Peritoneum (tissue), 1 donor: ENCODE results near the genes ZNF124, OR6F1, OR2T8, OR2L2, OR2M4, OR2T27 and ZNF692.

DNA sequence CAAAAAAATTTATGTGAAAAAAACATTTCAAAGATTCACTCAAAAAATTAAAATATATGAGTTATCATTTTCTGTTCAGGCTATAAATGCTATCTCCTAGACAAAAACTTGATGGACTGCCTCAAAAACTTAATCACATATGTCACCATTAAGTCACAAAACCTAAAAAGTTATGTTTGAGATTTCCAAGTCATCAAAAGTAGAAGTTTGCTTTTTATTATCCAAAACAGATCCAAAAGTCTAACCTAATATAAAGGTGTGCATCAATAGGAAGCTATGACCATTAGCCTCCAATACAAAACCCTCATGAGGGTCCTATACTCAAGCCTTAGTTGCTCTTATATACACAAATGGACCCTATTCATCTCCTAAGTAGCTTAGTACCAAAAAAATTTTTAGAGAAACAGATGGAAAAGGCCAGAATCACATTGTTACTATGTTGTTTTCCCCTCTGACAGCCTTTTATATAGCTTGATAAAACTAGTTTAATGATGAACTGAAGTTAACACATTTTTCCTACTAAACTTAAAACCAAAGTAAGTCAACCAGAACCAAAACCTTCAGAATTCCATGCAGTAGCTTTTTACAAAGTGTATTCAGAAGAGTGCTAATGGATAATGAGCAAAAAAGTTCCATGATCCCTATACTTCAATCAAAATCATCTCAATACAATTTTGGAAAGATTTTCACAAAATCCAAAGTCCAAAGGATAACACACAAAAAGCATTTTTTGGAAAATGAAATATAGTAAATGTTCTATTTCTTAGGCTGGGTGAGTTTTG lies 6.9 kb downstream of the AHCTF1 start:
- PRO-cap, result no peak

DNA sequence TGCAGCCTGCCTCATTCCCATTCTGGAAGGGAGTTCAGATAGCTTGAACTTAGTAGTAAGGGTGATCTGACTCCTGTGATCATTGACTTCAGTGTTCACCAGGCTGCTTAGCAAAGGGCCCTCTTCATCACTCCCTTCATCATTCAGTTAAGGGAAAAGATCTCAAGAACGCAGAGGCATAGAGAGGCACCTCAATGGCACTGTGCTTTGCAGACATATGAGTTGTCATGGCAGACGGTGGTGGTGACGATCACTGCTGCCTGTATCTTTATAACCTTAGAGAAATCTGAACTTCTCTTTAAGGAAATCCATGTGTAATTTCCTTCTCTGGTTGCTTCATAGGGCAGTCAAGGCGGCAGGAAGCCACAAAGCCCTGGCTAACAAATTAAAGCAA lies 30.0 kb upstream of the AHCTF1 start:
- PRO-cap, result no peak

DNA sequence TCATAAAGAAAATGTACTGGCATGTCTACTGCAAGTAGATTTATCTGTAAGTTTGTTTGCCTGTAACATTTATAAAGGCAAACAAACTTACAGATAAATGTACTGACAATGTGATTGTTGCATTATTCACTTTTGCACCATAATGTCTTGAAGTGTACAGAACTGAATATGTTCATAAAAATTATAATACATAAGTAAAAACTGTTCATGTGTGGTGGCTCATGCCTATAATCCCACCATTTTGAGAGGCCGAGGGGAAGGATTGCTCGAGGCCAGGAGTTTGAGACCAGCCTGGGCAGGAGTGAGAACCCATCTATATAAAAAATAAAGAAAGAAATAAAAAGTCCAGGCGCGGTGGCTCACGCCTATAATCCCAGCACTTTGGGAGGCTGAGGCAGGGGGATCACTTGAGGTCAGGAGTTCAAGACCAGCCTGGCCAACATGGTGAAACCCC lies 11.0 kb downstream of the ZNF695 start:
- PRO-cap, result no peak

DNA sequence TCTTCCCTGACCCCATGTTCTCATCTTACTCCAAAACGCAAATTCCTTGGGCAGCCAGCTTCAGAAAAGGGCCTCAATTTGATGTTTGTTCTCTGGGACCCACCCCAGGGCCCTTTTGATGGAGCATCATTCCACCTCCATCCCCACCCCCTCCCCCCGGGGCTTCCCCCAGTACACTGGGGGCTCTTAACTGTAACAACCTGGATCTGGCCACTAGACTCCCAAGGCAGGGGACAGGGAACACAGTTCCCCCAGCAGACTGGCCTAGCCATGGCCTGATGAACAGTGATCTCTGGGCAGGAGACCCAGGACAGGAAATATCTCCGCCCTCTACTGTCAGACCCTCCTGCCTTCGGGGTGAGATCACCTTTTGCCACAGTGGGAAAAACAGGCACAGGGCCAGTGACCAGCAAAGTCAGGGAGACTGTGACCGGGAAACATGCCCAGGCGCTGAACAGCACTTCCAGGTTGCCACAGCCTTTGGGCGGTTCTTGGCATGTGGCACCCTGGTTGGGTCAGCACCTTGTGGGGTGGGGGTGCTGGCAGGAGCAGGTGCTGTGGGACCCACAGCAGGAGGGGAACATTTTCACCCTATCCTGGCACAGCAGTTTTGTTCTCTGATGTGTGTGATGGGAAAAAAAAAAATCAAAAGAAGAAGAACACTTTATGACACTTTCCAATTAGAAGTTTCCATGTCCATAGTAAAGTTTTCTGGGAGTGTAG lies 8.9 kb upstream of the ZNF669 start:
- PRO-cap, result no peak

GRCh38 chr1:247171822-247172120 lies at the start of gene ZNF124:
TSS of gene ZNF124 (minus strand) at chr1:247172020.
- PRO-cap, result no peak

DNA sequence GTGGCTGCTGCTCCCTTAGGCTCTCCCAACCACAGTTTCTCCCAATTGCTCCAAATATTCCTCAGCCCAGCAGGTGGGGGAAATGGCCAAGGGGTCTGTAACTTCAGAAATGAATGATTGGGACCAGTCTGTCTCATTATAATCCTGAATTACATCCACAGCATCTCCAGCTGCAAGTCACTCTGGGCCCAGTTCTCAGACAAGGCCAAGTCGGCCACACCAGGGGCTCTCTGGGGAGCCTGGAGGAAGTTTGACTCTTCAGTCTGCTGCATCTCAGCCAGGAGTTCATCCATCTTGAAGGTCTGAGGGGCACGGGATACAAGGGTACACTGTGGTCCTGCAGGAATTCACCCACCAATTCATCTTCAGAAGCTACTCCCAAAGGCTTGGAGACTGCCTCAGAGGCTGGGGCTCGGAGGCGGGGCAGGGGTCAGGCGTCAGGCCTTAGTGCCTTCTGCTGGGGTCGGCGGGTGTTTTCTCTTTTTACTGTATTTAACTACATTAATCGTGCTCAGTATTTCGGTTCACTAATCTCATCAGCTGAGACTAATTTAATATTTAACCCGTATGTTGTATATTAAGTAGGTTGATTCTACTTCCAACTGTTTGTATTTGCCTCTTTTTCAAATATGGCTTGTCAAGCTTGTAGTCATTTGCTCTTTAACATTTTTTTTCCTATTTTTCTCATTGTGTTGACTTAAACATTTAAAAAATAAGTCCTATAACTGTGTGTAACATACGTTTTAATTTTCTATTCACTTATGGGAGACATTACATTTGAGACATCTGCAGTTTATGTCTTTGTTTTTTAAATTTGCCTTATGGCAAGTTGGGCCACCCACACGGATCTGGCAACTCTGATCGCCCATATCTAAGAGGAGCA lies 13.4 kb upstream of the ZNF124 start:
- PRO-cap, result no peak

GRCh38 chr1:247209908-247211088 lies 38.5 kb upstream of the ZNF124 start:
- PRO-cap, result no peak

- PRO-cap, result no peak
Measured at GRCh38 chr1:247415370-247415706, 635 bp upstream of the NLRP3 start.

DNA sequence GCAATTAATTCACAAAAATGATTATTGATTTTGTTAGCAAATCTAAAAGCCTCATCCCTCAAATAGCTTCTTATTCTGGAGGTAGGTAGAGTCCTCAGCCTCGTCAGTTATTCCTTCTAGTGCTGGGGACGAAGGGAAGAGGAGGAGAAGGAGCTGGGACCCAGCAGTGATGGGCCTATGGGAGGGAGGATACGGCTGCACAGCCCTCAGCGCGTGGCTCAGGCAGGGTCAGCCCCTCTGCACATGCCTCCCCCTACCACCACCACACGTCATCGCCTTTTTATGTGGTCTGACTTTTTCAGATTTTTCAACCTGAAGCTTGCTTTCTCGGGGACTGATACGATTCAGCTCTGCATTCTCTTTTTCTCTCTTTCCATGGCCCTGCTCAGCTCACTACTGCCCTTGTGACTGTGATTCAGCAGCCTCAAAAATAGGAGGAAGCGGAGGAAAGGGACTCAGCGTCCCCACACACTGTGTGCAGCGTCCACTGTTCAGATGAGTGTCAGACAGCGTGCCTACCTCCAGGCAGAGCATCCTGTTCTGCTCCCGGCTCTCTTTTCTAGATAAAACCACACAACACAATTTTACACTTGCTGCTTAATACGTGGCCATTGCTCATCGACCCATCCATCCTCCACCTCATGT lies 891 bp downstream of the OR2B11 start:
- PRO-cap, result no peak

GRCh38 chr1:247639158-247639933 lies 22.4 kb downstream of the OR14L1P start:
- PRO-cap, result bidirectional peak, plus-strand start at chr1:247639588, minus-strand start at chr1:247639356

GRCh38 chr1:247716346-247716876 lies at the start of gene OR6F1:
TSS of gene OR6F1 (minus strand) at chr1:247716646.
- PRO-cap, result no peak

- PRO-cap, result no peak
Measured at GRCh38 chr1:247919964-247920357, at the start of gene OR2T8. TSS of gene OR2T8 (plus strand) at chr1:247920252.

GRCh38 chr1:248029720-248030216 lies at the start of gene OR2L2:
TSS of gene OR2L2 (plus strand) at chr1:248030070.
- PRO-cap, result no peak

DNA sequence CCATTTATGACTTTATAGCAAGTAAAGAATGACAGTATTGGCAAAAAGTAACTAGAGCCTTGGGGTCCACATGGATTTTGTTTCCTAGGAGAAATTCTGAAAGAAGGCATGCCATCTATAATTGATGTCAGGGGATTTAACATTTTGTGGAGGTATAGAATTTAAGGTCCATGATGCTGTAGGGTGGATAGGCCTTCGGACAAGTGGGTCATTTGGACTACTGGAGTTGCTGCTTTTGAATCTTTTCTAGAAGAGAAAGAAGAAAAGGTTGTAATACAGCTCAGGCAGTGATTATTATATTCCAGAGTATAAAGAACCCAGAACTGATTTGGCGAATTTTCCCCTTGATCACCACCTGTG lies at the start of gene OR2M4:
Gene OR2M4 (plus strand): TSS at position 194 of the 360 bp plus-strand sequence.
- PRO-cap, result no peak

DNA sequence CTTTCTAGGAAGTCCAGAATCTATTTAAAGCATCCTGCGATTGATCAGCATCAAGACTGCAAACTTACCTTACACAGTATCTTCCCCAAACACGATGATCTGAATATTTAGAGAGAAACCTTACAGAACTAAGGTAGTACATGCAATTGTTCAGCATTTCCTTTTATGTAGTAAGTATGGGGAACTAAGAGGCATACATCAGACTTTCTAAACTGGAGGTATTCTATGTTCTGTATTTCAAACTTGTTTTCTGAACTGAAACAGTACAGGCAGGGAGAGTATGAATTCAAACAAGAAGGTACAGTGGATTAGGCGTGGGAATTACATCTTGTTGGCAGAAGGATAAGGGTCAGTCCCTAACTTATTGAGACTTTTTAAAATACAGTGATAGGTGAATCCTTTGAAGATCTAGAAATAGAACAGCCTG lies at the start of gene OR2T27:
Gene OR2T27 (minus strand): TSS at position 153 of the 427 bp plus-strand sequence.
- PRO-cap, result no peak

DNA sequence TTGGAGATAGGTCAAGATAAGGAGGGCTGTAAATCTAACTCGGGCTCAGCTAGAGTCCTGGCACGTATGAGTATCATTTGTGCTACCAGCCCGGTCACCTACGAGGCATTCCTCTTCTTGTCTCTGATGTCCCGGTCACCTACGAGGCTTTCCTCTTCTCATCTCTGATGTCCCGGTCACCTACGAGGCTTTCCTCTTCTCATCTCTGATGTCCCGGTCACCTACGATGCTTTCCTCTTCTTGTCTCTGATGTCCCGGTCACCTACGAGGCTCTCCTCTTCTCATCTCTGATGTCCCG lies 23.0 kb downstream of the SH3BP5L start:
- PRO-cap, result no peak

GRCh38 chr1:248811965-248812693 lies 13.6 kb downstream of the SH3BP5L start:
- PRO-cap, result no peak

DNA sequence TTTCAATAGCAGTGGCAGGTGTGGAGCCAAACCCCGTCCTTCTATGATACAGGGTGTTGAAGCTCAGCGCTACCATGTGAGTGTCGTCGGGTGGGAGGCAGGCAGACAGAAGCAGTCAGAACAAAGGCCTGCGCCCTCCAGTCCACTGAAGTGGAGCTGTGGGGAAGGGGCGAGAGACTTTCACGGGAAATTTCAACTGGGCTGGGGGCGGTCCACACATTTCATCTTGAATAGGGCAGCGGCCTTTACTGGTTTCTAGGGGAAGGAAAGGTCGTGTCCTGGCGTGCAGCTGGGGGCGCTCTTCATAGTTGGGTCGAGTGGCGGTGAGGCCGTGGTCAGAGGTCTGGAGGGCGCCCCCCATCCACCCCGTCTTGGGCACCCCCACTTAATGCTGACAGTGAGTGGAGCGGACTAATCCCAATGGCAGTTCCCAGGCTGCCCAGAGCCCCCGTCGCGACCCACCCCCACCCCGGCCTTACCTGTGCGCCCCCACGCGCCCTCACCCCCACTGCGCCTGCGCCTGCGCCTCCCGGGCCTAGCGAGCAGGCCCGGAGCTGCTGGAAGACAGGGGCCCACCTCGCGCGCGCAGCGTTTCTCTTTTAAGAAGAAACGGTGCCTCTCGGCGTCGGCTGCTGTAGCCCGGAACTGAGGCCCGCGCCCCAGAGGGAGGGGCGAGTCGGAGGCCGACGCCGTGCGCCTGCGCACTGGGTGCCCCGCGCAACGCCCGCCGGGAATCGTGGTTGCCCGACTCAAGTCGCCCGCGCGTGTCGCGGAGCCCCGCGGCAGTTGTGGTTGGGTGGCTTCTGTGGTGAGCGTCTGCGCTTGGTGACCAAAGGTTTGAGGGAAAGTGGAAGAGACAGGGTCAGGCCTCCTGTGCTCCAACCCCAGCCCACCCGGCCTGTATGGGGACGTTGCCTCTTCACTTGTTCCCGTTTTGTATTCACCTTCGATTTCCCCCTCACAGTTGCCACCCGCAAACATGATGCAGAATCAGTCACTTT lies at the start of gene ZNF692:
Gene ZNF692 (minus strand): TSS at position 647 of the 1,001 bp plus-strand sequence.
- PRO-cap, result unidirectional peak, plus-strand start at position 785 of the sequence